HEK293 (cell line): ENCODE results near the gene RHOT1.

DNA sequence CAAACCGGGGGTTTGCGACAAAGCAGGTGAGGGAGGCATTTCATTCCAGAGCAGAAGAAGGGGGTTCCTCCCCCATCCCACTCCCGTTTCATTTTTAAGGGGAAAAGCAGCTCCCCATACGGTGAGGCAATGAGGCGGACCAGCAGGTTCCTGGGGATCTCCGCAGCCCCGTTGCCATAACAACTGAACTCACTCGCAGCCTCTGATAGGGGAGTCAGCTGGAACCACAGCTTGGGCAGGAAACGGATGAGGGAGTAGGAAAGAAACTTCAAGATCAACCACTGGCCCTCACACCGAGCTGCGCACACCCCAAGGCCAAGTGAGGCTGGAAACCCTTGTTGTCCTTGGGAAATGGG lies 62.6 kb upstream of the RHOT1 start:
- PRO-cap: no peak
- RRBS, 2 experiments: no CpG with 5 or more reads among the region's 11 CpGs

DNA sequence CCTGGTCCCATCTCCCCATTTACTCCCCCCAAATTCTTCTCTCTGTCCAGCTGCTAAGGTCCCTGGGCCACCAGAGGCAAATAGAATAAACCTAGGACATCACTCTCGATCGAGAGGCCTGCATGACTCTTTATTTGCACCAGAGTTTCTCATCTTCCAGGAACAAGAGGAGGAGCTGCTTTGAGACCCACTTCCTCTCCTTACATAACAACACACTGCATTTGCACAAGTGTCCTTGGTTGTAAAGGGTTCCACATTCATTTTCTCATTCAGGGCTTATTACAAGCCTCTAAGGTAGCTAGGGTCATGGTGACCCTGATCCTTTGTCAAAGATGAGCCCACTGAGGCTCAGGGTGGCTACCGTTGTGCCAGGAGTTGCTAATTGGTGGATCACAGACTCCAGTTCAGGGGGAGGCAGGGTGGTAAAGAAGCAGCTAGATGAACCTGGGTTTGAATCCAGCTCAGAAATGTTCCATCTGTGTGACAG lies 38.1 kb upstream of the RHOT1 start:
- PRO-cap: no peak
- RRBS, 2 experiments: no CpG with 5 or more reads among the region's 3 CpGs

- PRO-cap: bidirectional peak, plus-strand start at chr17:32142546, minus-strand start at chr17:32142325
- RRBS, 2 experiments: 1 to 3% methylated on average over 25 of the region's 72 CpGs
Measured at GRCh38 chr17:32142228-32142832, at the start of gene RHOT1. Gene RHOT1, plus strand, starts transcription at chr17:32142502.

GRCh38 chr17:32152132-32152615 lies 9.9 kb downstream of the RHOT1 start:
- PRO-cap: no peak
- RRBS, 2 experiments: no CpG with 5 or more reads among the region's 3 CpGs

- PRO-cap: unidirectional peak, plus-strand start at chr17:32341260
- RRBS, 2 experiments: no CpG with 5 or more reads among the region's 4 CpGs
Measured at GRCh38 chr17:32340967-32341541, 919 bp downstream of the C17orf75 start.

GRCh38 chr17:32350287-32351180 lies 577 bp downstream of the ZNF207 start:
- PRO-cap: bidirectional peak, plus-strand start at chr17:32350695, minus-strand start at chr17:32350629; bidirectional peak, plus-strand start at chr17:32350908, minus-strand start at chr17:32350914
- RRBS, 2 experiments: under 1 to 3% methylated on average over 6 of the region's 39 CpGs

- PRO-cap: no peak
- RRBS, 2 experiments: no CpG with 5 or more reads among the region's 10 CpGs
Measured at GRCh38 chr17:32355378-32356165, 5.6 kb downstream of the ZNF207 start.

DNA sequence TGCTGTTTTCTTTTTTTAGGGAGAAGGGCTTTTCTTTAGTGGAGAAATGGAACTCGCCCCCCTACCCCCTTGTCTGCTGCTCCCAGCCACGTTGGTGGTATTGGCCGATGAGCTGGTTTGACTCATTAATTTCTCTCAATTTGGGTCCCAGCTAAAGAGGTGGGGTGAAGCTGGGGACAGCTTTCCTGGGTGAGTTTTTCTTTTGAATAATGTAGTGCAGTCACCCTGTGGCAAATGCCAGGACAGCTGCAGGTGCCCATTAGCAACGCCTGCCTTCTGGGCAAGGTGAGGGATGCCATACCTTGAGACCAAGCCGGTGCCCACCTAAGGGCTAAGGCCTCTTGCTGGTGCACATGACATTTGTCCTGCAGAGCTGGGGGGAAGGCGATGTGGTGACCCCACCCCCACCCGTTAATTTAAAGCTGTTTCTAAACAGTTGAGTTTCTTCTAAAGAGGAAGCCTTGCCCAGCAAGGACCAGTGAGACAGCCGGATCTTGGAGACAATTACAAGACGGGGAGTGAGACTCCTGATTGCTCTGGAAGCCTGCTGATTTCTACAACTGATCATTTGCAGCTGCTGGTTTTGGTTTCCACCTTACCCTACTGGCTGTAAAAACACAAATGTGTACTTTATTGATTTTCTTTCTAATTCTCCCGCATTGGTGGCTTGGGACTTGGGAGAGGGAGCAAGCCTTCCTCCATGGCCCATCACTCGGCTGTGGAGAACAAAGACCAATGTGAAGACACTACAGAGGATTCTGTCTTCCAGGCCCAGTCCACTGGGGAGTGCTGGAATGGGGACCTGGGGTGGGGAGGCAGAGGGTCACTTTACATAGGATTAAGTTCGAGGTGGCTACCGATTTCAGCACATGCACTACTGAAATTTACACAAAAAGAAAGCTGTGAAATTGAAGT lies 2.6 kb downstream of the CDK5R1 start:
- PRO-cap: no peak
- RRBS, 2 experiments: no CpG with 5 or more reads among the region's 13 CpGs

GRCh38 chr17:32496213-32496702 lies 9.5 kb downstream of the CDK5R1 start:
- PRO-cap: no peak
- RRBS, 2 experiments: no CpG with 5 or more reads among the region's 13 CpGs

GRCh38 chr17:32528756-32529161 lies 42.0 kb downstream of the CDK5R1 start:
- PRO-cap: no peak
- RRBS, 2 experiments: no CpG with 5 or more reads among the region's 9 CpGs

DNA sequence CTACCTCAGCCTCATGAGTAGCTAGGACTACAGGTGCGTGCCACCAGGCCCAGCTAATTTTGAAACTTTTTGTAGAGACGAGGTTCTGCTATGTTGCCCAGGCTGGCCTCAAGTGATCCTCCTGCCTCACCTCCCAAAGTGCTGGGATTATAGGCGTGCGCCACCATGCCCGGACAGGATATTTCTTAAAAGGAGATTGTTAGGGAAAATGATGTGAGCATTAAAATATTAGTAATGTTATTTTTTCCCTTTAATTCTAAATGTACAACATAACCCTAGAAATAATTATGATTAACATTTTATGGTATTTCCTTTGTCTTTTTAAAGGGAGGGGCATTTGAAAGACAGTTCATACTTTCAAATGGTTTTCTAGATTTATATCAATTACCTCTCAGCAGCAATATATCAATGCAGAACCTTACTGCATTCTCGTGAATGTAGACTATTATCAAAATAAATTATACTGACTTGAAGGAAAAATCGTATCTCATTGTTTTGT lies 75.8 kb downstream of the CDK5R1 start:
- PRO-cap: no peak
- RRBS, 2 experiments: no CpG with 5 or more reads among the region's 7 CpGs

DNA sequence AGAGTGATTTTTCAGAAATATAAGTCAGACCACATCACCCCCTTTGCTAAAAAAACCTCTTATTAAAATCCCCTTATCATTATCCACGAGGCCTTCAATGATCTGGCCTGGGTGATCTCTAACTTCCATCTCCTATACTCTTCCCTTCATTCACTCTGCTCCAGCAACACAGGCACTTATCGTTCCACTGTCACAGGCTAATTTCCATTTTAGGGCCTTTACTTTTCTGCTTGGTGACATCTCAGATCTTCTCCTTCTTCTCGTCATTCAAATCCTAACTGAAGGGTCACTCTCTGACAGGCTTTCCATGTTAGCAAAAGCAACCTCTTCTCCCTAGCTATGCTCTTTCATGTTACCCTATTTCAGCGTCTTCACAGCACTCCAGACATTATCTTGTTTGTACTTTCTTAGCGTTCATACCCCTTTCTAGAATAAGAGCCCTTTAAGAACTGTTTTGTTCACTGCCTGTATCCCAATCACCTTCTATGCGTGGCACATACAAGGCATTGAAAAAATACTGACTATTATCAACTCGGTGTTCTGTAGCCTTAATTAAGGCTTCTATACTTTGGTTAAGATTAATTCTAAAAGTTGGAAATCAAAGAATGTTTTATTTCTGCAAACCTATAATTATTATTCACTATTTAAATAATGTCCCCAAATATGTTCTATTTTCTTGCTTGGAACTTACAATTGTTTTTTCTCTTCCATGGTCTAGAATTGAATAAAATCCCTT lies 85.9 kb downstream of the CDK5R1 start:
- PRO-cap: no peak
- RRBS, 2 experiments: no CpG with 5 or more reads among the region's 7 CpGs

DNA sequence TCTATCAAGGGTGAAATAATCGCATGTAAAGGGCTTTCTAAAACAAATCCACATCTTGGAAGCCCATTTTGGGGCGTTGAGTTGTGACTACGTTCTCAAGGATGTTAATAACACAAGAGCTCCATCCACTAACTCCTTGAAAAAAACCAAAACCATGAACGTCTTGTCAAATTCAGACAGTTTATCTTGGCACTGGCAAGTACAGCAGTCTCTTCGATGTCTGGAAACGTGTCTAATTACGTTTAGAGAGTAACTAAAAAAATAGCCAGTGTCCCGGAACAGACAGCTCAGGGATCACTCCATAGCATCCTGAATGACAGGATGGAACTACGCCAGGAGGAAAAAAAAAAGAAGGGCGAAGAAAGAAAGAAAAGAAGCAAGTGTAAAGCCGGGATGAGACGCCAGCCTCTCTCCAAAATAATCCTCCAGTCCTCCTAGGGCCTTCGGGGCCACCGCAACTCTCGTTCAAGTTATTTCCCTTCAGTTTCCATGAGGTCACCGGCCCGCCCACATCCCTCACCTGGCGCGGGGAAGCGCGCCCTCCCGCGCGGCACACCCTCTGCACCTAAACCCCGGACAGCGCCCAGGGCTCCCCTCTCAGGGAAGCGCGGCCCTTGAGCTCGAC lies 877 bp downstream of the MYO1D start:
- PRO-cap: unidirectional peak, plus-strand start at position 428 of the sequence; bidirectional peak, plus-strand start at position 483 of the sequence, minus-strand start at position 456 of the sequence
- RRBS, 2 experiments: under 1 to 1% methylated on average over 8 to 9 of the region's 29 CpGs

DNA sequence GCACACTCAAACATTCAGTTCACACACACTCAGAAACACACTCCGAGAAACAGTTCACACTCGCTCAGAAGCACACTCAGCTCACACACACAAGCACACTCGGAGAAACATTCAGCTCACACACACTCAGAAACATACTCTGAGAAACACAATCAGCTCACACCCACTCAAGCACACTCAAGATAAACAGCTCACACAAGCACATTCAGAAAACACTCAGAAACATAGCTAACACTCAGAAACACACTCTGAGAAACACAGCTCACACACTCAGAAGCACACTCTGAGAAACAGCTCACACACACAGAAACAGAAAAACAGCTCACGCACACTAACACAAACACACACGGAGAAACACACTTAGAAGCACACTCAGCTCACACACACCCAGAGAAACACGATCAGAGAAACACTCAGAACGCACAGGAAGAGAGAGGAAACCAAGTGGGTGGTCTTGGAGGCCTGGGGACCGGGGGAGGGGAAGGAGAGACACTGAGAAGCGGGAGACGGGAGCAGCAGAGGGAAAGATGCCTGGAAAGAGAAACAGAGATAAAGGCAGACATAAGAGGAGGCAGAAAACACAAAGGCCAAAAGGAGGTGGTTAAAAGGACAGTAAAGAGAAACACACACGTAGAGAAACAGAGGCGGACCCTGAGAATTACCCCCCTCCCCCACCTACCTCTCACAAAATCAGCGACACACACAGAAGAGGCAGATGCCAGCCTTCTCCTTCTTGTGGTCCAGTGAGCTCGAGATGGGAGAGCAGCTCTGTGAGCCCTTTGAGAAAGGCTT lies 1.2 kb downstream of the TMEM98 start:
- PRO-cap: no peak
- RRBS, 2 experiments: no CpG with 5 or more reads among the region's 14 CpGs

DNA sequence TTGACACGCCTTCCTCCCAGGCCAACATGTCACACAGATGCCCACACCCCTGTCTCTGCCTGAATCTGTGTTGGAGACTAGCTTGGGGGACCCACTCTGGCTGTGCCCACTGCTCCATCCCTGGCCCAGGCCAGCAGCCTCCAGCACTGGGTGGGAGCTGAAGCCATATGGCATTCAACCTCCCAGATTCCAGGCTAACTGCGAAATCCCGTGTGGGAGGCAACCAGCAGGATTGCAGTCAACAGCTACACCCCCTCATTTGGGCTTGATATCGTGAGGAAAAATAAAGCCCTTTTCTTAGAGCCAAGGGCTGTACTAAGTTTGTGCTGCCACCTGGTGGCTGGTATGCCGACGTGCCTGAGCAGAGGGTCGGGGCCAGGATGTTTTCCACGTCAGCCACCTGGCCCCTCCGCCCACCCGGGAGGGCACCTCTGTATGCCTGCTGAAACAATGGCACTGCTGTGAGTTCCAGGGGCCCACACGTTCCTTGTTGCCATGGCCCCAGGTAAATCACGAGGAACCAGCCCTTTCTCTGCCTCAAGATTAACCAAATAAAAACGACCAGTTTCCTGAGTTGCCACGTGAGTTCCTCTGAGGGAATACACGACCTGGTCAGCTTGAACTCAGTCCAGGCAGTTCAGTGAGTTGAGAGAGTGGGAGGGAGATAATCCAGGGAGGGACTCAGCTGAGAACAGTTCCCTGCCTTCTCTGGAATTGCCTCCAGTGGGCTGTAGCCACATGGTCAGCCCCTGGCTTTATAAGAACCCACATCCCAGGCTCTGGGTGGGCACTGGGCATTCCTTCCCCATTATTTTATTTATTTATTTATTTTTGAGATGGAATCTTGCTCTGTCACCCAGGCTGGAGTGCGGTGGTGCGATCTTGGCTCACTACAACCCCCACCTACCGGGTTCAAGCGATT lies 9.1 kb downstream of the TMEM98 start:
- PRO-cap: no peak
- RRBS, 2 experiments: no CpG with 5 or more reads among the region's 19 CpGs

- PRO-cap: no peak
Measured at GRCh38 chr17:34001195-34001394, 254.0 kb upstream of the CCL2 start.

GRCh38 chr17:34132206-34132579 lies 122.9 kb upstream of the CCL2 start:
- PRO-cap: no peak
- RRBS, 2 experiments: no CpG with 5 or more reads among the region's 14 CpGs

GRCh38 chr17:34156439-34157437 lies 98.3 kb upstream of the CCL2 start:
- PRO-cap: no peak
- RRBS, 2 experiments: 4 to 14% methylated on average over 12 of the region's 51 CpGs

- PRO-cap: no peak
- RRBS, 2 experiments: no CpG with 5 or more reads among the region's 3 CpGs
Measured at GRCh38 chr17:34169004-34169250, 86.2 kb upstream of the CCL2 start.

- PRO-cap: no peak
- RRBS, 2 experiments: no CpG with 5 or more reads among the region's 7 CpGs
Measured at GRCh38 chr17:34235162-34236211, 19.6 kb upstream of the CCL2 start.